SJCRH30 (cell line): ENCODE measurements around the gene EDEM1.

DNA sequence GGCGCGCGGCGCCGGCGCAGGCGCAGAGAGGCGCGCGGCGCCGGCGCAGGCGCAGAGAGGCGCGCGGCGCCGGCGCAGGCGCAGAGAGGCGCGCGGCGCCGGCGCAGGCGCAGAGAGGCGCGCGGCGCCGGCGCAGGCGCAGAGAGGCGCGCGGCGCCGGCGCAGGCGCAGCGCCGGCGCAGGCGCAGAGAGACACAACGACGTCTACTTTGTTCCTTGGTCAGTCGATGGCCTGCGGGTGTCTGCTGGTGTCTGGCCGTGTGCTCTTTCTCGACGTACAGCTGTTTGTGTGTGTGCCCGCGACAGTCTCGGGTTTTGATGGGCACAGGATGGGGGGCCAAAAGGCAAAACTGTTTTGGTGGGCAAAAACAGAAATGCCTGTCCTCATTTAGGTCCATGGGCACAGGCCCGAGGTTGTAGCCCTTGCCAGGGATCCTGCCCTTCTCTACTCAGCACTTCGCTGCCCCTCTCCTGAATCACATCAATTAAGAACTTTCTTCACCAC is 184.9 kb upstream of the CHL1 start:
- RAMPAGE, long total RNA: no peak

DNA sequence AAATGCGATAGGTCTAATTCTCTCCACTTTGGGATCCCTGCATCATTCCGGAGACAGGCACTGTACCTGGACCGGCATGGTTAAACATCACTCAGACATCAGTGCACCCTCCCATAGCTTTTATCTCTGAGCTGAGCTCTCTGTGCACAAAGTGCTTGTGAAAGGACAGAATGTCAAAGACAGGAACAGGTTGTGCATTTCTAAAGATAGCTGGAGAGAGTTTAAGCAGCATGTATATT is 65.4 kb upstream of the CHL1 start:
- RAMPAGE, long total RNA: no peak

DNA sequence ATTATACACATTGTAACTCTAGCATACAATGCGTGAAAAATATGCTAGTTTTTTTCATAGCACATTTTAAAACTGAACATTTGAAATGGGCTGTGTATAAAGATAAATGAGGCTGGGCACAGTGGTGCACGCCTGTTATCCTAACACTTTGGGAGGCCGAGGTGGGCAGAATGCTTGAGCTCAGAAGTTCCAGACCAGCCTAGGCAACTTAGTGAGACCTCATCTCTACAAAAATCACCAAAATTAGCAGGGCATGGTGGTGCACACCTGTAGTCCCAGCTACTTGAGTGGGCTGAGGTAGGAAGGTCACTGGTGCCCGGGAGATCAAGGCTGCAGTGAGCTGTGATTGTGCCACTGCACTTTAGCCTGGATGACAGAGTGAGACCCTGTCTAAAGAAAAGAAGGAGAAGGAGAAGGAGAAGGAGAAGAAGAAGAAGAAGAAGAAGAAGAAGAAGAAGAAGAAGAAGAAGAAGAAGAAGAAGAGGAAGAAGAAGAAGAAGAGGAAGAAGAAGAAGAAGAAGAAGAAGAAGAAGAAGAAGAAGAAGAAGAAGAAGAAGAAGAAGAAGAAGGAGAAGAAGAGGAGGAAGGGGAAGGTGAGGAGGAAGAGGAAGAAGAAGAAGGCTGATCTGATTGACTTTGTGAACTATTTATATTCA is 188.7 kb downstream of the CNTN4 start:
- RAMPAGE, long total RNA: no peak

- RAMPAGE, long total RNA: no peak
These were observed 6.1 kb downstream of the CRBN start for GRCh38 chr3:3173359-3173814.

GRCh38 chr3:3799547-3800632 is 659 bp downstream of the LRRN1 start:
- RAMPAGE, long total RNA: no peak

DNA sequence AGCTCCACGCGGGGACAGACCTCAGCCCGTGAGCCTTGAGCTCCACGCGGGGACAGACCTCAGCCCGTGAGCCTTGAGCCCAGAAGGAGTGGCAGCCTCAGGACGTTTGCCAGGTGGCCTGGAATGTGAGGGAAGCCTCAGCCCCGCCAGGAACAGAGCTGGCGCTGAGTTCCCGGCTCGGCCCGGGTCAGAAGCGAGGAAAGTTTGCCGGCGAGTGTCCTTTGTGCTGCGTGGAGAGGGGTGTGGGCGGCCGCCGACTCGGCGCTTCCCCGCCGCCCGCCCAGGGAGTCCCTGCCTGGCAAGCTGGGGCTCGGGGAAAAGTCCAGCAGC is 1.4 kb downstream of the LRRN1 start:
- RAMPAGE, long total RNA: no peak

- RAMPAGE, long total RNA: no peak
These were observed 3.8 kb downstream of the SETMAR start for GRCh38 chr3:4306882-4307505.

DNA sequence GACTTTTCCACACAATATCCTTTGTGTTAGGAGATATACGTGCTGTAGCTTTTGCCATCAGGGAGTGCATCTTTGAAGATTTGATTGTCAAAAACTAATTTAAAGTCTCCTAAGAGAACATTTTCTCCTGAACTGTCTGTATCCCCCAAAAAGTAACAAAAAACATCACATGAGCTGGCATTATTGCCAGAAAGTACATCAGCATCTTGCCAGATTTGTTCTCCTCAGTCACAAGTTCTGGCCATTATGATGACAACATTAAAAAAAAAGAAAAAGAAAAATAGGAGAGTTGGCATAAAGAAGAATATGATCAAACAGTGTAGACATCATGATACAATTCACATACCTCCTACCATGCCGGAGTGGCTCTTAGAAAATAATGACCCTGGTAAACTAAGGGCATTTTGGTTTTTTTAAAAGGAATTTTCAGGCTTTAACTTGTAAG is 37.8 kb downstream of the SETMAR start:
- RAMPAGE, long total RNA: no peak

- RAMPAGE, long total RNA: no peak
These were observed 788 bp downstream of the ITPR1 start for GRCh38 chr3:4493970-4494302.

- RAMPAGE, long total RNA: no peak
These were observed 87.8 kb downstream of the ITPR1 start for GRCh38 chr3:4580969-4581390.

GRCh38 chr3:4723938-4724855 is 231.0 kb downstream of the ITPR1 start:
- RAMPAGE, long total RNA: no peak

DNA sequence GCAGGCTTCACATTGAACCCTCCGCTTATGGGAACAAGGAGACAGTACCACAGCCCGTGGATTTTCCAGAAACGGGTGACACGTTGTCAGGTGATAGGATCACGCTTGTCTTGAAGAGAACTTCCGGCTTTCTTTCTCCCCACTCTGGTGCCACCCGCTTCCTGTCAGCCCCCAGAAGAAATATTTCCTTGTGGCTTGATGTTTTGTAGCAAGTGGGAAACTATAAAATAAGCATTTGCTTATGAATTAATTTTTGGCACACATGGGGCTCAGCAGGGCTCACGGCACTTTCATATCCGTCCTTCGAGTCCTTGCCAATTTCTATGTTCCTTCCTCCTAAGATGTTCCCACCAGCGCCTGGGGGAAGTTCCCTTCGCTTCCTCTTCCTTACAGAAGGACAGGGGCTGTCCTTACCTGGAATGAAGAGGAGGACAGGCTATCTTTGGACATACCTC is 238.5 kb upstream of the BHLHE40 start:
- RAMPAGE, long total RNA: no peak

DNA sequence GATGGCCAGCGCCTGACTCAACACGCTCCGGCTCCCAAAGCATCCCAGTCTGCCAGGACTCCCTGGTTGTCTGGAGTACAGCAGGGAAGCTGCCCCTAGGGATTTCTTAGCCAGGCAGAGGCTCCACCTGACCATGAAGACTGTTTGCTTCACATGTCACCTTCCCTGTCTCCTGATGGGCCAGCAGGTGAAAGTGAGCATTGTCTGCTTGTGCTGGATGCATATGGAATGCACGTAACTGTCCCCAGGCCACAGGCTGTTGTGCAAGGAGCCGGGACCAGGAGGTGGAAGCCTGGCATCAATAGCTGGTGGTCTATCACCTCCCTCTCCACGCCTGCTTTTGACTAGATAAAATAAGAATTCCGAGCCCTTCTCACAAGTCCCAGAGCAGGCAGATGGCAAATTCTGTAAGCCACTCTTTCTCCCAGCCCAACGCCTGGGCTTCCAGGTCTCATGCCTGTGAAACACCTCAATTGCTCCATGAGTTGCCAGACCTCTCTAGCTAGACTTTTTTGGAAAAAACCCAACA is 6.7 kb downstream of the BHLHE40 start:
- RAMPAGE, long total RNA: no peak

GRCh38 chr3:5023051-5023957 is 44.1 kb downstream of the BHLHE40 start:
- RAMPAGE, long total RNA: no peak

- RAMPAGE, long total RNA: no peak
These were observed 677 bp downstream of the ARL8B start for GRCh38 chr3:5122740-5123198.

GRCh38 chr3:5181060-5182425 is 6.0 kb upstream of the EDEM1 start:
- RAMPAGE, long total RNA: no peak

DNA sequence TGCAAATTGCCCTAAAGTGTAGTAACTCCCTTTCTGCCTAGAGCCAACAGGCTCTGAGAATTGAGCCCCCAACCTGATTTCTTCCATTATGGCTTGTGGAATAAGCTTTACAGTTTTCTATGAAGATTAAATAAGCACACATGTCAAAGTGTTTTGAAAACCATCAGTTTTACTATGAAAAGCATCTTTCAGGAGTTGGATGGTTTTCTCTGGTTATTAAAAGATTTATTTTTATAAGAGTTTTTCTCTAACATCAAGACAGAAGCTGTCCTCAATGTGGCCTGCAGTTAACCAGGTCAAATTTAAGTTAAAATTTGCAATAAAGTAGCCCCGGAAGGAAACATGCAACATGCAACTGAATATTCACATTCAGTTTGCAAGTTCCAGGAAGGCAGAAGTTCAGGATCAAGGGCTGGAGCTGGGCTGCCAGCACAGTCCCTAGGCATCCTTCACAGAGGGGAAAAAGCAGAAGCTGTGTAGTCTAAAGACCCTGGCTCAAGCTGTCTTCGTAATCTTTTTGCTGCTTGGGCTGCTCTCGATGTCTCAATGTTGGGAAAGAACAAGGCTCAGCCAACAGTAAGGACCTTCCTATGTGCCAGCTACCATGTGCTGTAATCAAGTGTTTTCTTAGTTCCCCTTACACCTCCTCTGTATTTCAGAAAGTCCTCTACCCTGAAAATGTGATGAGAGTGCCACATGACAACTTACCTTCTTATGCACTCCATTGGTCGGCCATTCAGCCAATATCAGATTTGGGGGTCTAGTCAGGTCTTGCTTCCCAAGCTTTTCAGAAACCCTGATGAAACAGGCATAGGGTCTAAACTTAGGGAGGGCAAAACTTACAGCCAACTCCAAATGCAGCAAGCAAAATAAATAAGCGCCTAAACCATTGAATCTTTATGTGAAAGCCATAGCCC is 1.5 kb upstream of the EDEM1 start:
- RAMPAGE, long total RNA: no peak

GRCh38 chr3:5187042-5187985 is at the start of gene EDEM1:
Gene EDEM1 (plus strand): TSS chr3:5187707.
- RAMPAGE, long total RNA: no peak

DNA sequence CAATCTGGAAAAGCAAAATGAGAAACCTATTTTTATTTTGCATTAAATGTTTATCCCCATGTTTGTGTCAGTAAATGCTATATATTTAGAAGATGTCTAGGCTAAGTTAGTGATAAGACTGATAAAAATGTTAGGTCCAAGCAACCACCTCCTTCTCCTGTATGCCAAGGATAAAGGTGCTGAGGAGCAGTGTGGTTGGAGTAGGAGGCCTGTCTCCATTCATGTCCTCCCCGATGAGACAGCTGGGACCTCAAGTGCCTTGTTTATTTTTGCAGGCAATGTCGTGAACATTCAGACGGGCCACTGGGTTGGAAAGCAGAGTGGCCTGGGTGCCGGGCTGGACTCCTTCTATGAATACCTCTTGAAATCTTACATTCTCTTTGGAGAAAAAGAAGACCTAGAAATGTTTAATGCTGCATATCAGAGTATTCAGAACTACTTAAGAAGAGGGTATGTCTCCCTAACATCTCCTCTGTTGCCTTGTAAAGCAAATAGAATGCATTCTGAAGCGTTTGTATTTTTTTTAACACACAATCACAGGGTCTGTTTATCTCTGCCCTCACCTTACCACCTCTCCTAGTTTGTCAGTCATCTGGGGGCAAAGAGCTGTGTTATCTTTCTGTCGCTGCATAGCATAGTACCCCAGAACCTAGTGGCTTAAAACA is 17.4 kb downstream of the EDEM1 start:
- RAMPAGE, long total RNA: no peak

DNA sequence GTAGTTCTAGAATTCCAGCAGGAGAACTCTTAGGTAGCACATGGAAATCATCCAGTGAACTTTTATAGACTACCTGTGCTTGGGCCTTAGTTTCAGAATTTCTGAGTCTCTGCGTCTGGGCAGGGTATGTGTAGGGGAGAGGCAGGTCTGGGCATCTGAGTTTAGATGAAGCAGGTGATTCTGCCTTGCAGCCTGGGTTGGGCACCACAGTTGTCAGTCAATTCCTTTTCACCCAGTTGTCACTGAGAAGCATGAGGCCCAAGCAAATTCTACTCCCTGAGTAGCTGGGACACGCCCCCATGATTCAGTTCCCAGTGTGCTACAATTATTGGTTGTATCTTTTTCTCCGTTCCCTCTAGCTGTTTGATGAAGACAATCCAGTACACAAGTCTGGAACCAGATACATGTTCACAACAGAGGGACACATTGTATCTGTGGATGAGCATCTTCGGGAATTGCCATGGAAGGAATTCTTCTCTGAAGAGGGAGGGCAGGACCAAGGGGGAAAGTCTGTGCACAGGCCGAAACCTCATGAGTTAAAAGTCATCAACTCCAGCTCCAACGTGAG is 25.5 kb downstream of the EDEM1 start:
- RAMPAGE, long total RNA: no peak